Urinary bladder (tissue), 3 donors: ENCODE data around the genes SCAND3 and OR2W1.

- PRO-cap: bidirectional peak, plus-strand start at chr6:27188517, minus-strand start at chr6:27188502
- RAMPAGE, long total RNA: no peak
Observed at GRCh38 chr6:27188299-27189241, 41.7 kb downstream of the H2AC12 start.

DNA sequence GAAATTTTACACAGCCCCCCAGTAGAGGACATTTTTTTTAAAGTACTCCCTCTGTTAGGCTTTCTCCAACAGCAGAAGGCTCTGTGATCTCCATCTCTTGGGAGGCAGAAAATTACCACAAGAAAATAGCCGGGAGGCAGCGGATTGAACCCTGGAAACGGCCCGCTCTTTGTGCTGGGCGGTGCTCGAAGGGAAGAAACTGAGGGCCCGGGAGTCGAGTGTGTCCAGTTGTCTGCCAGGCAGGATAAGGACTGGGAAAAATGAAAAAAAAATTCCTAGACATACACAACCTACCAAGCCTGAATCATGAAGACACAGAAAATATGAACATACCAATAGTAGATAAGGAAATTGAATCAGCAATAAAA is 31.5 kb downstream of the POM121L2 start:
- PRO-cap: no peak
- RAMPAGE, long total RNA: no peak

DNA sequence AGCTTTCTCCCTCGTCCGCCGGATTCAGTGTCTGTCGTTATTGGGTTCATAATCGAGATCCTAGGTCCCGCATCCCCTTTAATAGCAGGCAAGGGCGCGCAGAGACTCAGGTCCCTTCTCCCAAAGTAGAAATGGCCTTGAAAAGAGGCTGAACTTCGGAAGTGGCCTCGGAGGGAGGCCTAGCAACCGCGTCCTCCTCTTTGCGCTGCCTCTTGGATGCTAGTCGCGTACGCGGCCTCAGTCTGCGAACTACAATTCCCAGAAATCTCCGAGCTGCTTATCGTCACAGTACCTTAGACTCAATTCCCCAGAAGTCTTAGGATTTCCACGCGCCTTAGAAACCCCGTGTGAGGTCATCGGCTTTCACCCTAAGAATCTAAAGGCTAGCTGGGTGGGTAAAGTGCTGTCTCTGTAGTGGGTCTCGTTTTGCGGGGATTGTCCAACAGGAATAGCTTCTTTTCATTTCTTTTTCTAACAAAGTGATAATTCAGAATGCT is 34.4 kb downstream of the ZNF391 start:
- PRO-cap: unidirectional peak, minus-strand start at position 214 of the sequence
- RAMPAGE, long total RNA: no peak

- PRO-cap: no peak
- RAMPAGE, long total RNA: no peak
Observed at GRCh38 chr6:27795777-27796274, 11.9 kb downstream of the H2BC13 start.

DNA sequence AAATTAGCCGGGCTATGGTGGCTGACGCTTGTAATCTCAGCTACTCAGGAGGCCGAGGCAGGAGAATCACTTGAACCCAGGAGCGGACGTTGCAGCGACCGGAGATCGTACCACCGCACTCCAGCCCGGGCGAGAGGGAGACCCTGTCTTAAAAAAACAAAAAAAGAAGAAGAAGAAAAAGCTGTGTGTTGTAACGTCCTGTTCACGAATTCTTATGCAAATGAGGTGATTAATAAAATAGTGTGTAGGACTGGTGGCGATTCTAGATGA is 285 bp upstream of the H2AC16 start:
- PRO-cap: bidirectional peak, plus-strand start outside the sequence, minus-strand start at position 214 of the sequence
- RAMPAGE, long total RNA: no peak

DNA sequence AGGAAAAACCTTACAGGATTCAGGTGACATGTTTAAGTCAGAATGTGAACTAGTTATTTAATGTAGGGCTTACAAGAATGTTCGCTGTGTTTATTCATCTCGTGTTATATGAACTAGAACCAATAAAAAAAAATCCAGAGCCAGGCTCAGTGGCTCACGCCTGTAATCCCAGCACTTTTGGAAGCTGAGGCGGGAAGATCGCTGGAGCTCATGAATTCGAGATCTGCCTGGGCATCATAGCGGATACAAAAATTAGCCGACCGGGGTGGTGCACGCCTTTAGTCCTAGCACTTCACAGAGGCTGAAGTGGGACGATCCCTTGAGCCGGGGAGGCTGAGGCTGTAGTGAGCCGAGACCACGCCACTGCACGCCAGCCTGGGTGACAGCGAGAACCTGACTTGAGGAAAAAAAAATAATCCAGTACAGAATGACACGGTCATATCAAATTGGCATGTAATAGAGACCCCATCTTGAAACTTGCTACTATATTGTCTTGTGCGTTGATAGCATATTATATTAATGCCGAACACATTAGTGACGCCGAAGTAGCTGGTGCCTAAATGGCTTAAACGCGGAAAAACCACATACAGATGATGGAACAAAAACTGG is 883 bp downstream of the H2AC16 start:
- PRO-cap: no peak
- RAMPAGE, long total RNA: no peak

- PRO-cap: no peak
- RAMPAGE, long total RNA: no peak
Observed at GRCh38 chr6:28252788-28253015, 633 bp upstream of the ZKSCAN4 start.

DNA sequence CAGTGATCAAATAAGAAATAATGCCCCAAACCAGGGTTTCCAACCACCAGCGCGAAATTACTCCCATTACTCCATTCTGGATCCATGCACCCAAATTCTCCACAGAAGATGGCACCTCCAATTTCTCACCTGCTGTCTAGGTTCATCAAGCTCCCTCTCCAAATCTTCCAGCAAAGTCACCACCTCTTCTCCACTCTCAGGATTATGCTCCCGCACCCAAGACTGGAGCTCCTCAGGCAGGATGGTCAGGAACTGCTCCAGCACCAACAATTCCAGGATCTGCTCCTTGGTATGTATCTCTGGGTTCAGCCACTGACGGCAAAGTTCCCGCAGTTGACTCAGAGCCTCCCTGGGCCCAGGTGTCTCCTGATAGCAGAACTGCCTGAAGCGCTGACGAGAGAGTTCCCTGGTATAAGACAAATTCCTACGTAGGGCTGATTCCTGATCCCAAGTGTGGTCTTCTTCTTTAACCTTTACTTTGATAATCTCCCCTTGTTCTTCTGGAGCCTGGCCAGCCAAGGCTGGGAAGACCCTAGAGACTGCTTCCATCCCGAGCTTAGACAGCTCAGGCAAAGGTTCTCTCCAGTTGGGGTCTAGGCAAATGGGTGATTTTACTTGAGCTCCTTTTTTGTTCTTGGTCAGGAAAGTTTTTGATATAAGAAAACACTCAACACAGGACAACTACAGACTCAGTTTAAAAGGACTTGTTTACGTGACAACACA is 768 bp downstream of the SCAND3 start:
- PRO-cap: no peak
- RAMPAGE, long total RNA: no peak

DNA sequence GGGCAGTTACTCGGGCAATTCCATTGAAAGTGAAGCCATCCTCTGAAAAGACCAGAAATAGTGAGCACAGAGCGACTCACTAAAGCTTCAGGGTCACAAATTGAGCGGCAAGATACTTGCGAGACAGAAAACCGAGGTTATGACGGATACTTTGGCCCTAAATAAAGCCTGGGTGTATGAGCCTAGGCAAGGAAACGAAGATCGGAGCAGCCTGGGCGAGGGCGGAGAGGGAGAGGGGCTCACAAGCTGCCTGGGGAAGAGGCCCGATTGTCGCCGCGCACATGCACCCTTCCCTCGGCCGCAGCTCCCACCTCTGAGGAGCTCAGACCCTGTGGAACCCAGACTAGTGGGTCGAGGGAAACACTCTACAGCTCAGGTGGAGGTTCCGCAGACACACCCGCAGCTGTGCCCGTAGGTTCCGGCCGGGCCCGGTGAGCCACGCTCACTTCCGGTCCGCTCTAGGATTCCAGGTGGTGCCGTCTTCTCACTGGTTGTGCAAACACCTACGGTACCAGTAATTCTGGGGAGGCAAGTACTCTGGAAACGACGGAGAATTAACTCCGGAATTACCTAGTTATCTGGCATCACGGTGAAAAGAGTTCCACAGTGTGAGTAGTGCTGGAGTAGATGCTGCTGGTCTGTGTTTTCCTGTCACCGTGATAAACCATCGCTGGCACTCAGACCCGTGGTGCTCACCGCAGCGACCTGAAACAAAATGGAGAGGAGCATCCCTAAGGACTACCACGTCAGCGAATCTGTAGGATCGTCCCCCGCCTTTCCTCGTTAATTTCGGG is at the start of gene SCAND3:
SCAND3 (minus strand) TSS at position 407 of the 794 bp plus-strand sequence.
- PRO-cap: unidirectional peak, minus-strand start at position 407 of the sequence
- RAMPAGE, long total RNA: no peak

DNA sequence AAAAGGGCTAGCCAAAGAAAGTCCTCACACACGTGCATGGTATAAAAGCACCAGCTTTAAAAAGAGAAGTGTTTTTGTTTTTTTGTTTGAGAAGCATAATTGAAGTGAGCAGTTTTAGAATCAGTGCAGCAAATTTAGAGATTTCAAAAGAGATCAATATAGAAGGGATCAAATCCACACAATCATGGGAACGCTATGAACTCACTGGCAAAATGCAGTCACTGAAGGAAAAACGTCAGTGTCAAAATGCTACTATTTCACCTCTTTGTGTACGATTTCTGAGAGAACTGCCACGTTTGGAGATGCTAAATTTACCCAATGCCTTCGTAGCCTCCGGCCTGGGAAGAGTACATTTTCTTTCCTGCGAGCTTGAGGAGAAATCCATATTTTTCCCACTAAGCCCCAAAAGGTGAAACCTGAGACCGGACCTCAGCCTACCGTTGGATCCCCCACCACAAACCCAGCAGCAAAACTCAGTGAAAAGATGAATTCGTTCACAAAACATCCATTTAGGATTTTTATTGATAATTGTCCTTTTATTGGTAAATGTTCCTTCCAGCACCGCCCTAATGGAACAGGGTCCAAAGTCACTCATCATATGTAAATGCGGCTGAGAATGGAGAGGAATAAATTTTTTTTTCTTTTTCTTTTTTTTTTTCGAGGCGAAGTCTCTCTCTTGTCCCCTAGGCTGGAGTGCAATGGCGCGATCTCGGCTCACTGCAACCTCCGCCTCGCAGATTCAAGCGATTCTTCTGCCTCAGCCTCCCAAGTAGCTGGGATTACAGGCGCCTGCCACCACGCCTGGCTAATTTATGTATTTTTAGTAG is 70.3 kb upstream of the SCAND3 start:
- PRO-cap: no peak
- RAMPAGE, long total RNA: no peak

GRCh38 chr6:28811883-28812304 is 111.9 kb downstream of the TRIM27 start:
- PRO-cap: no peak
- RAMPAGE, long total RNA: no peak

GRCh38 chr6:28950756-28951254 is 27.0 kb upstream of the TRIM27 start:
- PRO-cap: no peak
- RAMPAGE, long total RNA: no peak

GRCh38 chr6:28982537-28983107 is 22.5 kb downstream of the ZNF311 start:
- PRO-cap: no peak
- RAMPAGE, long total RNA: no peak

GRCh38 chr6:29045051-29045394 is at the start of gene OR2W1:
TSS of gene OR2W1 (minus strand) at chr6:29045175.
- PRO-cap: no peak
- RAMPAGE, long total RNA: no peak

GRCh38 chr6:29553107-29554084 is 3.2 kb downstream of the OR2I1P start:
- PRO-cap: bidirectional peak, plus-strand start at chr6:29553771, minus-strand start at chr6:29553636
- RAMPAGE, long total RNA: no peak

- PRO-cap: bidirectional peak, plus-strand start at chr6:29628131, minus-strand start at chr6:29628009
- RAMPAGE, long total RNA: no peak
Observed at GRCh38 chr6:29627944-29628551, 4.9 kb downstream of the GABBR1 start.

- PRO-cap: no peak
- RAMPAGE, long total RNA: no peak
Observed at GRCh38 chr6:29850003-29850362, 22.4 kb downstream of the HLA-G start.

DNA sequence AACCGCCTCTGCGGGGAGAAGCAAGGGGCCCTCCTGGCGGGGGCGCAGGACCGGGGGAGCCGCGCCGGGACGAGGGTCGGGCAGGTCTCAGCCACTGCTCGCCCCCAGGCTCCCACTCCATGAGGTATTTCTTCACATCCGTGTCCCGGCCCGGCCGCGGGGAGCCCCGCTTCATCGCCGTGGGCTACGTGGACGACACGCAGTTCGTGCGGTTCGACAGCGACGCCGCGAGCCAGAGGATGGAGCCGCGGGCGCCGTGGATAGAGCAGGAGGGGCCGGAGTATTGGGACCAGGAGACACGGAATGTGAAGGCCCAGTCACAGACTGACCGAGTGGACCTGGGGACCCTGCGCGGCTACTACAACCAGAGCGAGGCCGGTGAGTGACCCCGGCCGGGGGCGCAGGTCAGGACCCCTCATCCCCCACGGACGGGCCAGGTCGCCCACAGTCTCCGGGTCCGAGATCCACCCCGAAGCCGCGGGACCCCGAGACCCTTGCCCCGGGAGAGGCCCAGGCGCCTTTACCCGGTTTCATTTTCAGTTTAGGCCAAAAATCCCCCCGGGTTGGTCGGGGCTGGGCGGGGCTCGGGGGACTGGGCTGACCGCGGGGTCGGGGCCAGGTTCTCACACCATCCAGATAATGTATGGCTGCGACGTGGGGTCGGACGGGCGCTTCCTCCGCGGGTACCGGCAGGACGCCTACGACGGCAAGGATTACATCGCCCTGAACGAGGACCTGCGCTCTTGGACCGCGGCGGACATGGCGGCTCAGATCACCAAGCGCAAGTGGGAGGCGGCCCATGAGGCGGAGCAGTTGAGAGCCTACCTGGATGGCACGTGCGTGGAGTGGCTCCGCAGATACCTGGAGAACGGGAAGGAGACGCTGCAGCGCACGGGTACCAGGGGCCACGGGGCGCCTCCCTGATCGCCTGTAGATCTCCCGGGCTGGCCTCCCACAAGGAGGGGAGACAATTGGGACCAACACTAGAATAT is 613 bp downstream of the HLA-A start:
- PRO-cap: no peak
- RAMPAGE, long total RNA: no peak

DNA sequence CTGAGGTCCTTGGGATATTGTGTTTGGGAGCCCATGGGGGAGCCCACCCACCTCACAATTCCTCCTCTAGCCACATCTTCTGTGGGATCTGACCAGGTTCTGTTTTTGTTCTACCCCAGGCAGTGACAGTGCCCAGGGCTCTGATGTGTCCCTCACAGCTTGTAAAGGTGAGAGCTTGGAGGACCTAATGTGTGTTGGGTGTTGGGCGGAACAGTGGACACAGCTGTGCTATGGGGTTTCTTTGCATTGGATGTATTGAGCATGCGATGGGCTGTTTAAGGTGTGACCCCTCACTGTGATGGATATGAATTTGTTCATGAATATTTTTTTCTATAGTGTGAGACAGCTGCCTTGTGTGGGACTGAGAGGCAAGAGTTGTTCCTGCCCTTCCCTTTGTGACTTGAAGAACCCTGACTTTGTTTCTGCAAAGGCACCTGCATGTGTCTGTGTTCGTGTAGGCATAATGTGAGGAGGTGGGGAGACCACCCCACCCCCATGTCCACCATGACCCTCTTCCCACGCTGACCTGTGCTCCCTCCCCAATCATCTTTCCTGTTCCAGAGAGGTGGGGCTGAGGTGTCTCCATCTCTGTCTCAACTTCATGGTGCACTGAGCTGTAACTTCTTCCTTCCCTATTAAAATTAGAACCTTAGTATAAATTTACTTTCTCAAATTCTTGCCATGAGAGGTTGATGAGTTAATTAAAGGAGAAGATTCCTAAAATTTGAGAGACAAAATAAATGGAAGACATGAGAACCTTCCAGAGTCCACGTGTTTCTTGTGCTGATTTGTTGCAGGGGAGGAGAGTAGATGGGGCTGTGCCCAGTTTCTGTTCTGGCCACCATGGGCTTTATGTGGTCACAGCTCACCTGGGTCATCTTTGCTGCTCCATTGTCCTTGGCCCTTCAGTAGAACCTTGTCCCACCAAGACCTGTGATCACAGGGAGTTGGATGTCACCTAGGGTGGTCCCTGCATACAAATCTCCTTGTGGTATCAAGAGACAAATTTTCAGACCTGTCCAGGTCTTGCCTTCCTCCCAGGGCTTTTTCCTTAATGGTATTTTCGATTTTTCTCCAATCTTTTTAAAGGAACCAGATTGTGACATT is 3.1 kb downstream of the HLA-A start:
- PRO-cap: no peak
- RAMPAGE, long total RNA: no peak

- PRO-cap: no peak
- RAMPAGE, long total RNA: no peak
Observed at GRCh38 chr6:30060050-30060437, 1.0 kb upstream of the POLR1H start.